Metastatic Liver Carcinoma in the Adrenal Gland (tissue), 2 donors: Measurements from ENCODE around the genes PTPRQ and LIN7A.

DNA sequence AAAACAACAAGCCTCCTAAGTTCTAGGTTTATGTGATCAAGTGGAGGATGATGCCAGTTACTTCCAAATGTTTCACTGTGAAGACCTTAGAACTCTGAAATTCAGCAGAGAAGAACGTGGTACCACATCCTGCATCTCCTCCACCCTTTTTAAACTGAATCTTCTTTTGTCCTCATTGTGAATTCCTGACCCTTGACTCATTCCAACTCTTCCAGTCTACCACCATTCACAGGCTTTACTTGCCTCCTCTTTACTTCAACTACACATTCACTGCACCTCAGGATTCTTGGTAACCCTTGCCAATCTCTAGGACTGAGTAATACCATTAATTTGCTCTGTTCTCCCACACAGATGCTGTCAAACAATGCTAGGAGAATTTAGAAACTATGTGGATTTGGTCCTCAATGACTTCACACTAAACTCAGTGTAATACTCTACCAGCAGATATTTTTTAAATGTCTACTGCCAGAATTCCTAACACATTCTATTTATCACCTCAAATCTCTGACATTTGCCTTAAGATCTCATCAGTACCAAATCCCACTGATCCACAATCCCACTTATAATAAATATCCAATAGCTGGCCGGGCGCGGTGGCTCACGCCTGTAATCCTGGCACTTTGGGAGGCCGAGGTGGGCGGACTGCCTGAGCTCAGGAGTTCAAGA is 37.2 kb downstream of the PPP1R12A start:
- PRO-cap, 2 experiments: no peak in any of the 2 experiments

- PRO-cap, 2 experiments: no peak in any of the 2 experiments
These were observed at the start of gene PTPRQ for GRCh38 chr12:80443655-80444647. Gene PTPRQ (plus strand): TSS chr12:80444235.

DNA sequence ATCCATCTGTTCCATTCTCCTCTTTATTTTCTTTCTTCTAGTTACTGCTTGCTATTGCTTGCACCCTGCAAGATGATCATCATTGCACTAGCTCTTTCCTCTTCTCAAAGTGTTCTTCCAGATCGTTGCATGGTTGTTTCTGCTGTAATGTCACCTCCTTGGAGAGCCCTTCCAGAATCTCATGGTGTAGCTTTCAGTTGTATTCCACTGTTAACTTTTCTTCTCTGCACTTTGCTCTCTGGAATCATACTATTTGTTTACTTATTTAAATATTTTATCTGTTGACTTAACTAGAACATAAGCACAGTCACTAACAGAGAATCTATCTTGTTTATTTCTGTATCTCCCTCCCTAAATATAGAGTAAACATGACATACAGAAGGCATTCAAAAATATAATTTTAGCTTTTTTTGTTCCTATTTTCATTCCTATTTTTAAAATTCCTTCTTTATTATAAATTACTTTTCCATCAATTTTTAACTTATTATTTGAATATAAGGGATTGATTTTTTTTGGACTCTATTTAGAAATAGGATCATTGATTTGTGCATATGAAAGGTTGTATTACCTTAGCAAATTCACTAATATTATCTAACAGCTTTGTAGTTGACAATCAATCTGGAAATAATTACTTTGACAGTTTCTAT is 11.7 kb downstream of the LIN7A start:
- PRO-cap, 2 experiments: peak in 2 of 2 experiments; most common minus-strand start position 183 of the sequence (in 1)

DNA sequence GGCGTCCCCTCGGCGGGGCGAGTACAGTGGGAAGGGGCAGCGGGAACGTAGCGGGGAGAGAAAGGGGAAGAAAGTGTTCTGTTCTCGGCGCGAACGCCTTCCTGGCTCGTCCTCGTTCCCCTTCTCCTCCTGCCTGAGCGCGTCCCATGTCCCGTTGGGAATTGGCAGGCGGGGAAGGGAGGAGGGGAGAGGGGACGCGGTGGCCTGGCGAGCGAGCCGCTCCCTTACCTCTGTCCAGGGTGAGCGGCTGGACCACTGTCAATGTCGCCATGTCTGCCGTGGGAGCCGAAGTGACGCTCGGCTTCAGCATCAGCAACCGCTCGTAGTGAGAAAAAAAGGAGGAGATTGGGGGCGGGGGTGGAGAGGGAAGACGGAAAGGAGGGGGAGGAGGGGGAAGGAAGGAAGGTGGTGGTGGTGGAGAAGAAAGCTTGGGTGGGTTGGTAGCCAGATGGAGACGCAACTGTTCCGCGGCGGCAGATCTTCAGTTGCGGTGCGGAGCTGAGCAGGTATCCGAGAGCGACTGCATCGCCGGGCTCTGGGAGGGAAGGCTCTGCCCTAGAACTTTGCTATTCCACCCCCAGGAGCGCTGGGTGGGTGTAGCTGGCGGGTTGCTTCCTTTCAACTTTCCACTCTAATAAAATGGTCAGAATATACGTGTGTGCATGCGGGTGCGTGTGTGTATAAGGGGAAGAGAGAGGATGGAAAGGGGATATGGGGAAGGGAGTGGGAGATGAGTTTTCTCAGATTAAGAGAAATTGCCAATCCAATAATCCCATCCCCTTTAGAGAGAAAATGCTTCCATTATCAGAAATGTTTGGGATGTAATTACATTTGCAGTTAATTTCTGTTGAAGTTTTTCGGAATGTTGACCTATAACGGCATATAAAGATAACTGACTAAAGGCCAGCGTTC is at the start of gene LIN7A:
Gene LIN7A, minus strand, starts transcription at position 522 of the 912 bp plus-strand sequence.
- PRO-cap, 2 experiments: peak in 2 of 2 experiments; most common plus-strand start position 187 of the sequence (in 1); most common minus-strand start position 522 of the sequence (in 2)

DNA sequence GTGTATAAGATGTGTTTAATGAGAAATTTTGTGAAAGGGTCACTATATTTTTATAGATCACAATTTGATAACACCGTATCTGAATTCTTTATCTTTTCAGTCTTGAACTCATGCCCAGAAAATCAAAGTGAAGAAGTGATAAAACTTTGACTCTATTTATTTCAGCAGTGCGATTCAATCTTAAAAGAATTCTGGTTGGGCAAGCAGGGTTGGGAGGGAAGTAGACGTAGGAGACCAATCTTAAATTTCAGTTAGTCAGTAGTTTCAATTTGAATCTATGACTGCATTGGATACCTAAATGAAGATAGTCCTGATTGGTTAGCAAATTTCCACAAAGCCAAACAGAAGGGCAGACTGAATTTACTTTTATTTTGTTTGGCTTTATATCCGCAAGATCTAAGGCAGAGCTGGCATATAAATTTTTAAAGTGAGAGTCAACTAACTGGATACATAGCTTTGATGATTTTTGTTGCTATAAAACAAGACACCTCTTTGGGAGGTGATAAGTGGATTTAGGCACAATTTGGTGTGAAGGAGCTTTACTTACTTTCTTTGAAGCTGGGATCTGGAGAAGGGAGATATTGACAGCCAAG is 2.6 kb downstream of the ACSS3 start:
- PRO-cap, 2 experiments: peak in 2 of 2 experiments; most common plus-strand start position 363 of the sequence (in 2); most common minus-strand start position 226 of the sequence (in 1)

- PRO-cap, 2 experiments: no peak in any of the 2 experiments
These were observed 177.7 kb downstream of the ACSS3 start for GRCh38 chr12:81255434-81256200.

DNA sequence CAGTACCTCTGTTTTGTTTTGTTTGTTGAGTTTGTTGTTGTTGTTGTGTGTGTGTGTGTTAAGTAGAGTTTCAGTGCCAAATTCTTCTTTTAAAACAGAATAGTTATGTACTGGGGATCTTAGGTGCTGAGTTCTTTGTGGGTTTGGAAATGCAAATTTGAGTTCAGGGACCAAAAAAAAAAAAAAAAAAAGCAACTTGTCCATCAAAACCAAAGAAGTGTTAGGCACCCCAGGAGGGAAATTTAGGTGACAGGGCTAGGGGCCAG is 53.0 kb downstream of the TSPAN19 start:
- PRO-cap, 2 experiments: no peak in any of the 2 experiments

- PRO-cap, 2 experiments: no peak in any of the 2 experiments
These were observed 49.9 kb downstream of the TSPAN19 start for GRCh38 chr12:84986200-84986520.

DNA sequence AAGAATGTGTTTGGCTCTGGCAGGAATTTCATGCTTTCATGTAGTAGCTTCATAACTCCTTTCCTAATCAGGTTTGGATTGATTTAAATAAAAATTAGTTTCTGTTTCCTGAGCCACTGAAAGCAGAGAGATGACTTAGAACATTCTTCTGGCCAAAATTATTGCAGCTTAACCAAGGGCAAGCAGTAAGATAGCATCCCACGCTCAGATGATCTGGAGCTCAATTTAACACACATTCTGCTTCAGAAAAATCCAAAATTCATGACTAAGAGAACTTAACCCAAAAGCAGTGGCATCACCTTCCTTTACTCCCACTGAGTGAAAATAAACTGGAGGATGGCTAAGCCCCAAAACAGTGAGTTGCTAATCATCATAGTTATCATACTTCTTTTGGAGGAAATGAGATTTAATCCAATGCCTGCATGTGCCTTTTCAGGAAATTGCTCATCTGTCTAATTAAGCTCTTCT is 195.5 kb downstream of the DUSP6 start:
- PRO-cap, 2 experiments: no peak in any of the 2 experiments

GRCh38 chr12:89368455-89368807 is 16.1 kb upstream of the DUSP6 start:
- PRO-cap, 2 experiments: no peak in any of the 2 experiments

DNA sequence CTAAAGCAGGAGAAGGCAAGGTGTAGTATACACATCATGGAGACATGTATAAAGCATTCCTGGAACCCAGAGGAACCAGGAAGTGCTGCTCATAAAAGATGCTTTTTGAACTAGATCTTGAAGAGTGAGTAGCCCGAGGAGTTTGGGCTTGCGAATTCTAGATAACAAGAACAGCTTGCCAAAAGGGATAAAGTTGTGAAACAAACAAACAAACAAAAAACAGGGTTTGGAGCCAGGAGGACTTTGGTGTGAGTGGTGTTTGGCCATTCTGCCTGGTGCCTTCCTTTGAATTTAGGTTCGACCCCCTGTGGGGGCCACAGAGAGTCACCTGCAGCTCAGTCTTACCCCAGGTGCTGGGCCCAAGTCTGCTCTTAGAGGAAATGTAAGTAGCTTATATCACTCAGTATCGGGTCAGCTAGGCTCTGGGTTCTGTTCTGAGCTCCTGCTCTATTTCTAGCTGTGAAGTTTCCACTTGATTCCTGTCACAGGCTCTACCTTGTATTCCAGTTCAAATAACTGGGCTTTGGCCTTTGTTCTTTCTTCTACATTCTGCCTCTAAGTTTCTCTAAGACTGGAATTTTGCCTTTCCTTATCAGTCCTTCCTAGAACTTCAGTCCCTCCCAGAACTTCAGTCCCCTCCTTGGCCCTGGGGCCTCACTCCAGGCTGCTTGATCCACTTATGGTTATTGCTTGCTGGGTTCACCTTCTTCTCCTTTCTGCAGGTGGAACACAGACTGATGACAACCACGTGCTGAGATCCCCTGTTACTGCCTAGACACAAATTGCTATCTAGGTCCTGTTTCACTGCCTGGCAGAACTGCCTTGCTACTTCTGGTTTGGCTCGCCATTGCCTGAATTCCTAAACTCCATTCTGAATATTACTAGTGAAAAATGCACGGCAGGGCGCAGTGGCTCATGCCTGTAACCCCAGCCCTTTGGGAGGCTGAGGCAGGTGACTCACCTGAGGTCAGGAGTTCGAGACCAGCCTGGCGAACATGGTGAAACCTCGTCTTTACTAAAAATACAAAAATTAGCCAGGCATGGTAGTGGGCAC is 20.5 kb upstream of the DUSP6 start:
- PRO-cap, 2 experiments: no peak in any of the 2 experiments

- PRO-cap, 2 experiments: peak in 2 of 2 experiments; most common minus-strand start chr12:89383245 (in 1)
These were observed 30.7 kb upstream of the DUSP6 start for GRCh38 chr12:89382971-89383407.

GRCh38 chr12:89448824-89449324 is 75.7 kb downstream of the GALNT4 start:
- PRO-cap, 2 experiments: no peak in any of the 2 experiments

GRCh38 chr12:89453629-89453924 is 71.0 kb downstream of the GALNT4 start:
- PRO-cap, 2 experiments: no peak in any of the 2 experiments

- PRO-cap, 2 experiments: peak in 1 of 2 experiments; most common plus-strand start chr12:89525249 (in 1); most common minus-strand start chr12:89525297 (in 1)
These were observed 619 bp upstream of the GALNT4 start for GRCh38 chr12:89525065-89525764.

DNA sequence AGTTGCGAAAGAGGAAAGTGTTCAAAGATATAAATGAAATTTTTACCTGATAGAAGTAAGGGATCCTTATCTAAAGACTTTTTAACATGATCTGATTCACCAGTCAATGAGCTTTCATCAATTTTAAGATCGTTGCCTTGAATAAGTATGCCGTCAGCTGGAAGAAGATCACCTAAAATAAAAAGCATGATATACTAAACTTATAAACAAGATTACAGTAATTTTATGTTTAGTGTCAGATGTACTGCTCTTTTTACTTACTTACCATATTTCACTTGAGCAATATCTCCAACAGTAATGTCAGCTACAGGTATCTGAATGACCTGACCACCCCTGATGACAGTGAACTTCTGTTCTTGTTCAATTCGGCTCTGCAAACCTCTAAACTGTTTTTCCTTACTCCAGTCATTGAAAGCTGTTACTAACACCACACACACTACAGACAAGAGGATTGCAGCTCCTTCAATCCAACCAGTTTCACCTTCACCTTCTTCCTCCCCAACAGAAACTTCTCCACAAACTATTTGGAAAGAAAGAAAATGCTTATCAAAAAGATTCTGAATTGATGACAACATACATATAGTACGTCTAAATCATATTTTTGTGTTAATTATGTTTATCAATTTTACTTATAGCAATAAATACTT is 73.8 kb downstream of the ATP2B1 start:
- PRO-cap, 2 experiments: no peak in any of the 2 experiments

- PRO-cap, 2 experiments: no peak in any of the 2 experiments
These were observed 7.6 kb downstream of the ATP2B1 start for GRCh38 chr12:89701076-89701473.

GRCh38 chr12:89710544-89711021 is 1.9 kb upstream of the ATP2B1 start:
- PRO-cap, 2 experiments: no peak in any of the 2 experiments

DNA sequence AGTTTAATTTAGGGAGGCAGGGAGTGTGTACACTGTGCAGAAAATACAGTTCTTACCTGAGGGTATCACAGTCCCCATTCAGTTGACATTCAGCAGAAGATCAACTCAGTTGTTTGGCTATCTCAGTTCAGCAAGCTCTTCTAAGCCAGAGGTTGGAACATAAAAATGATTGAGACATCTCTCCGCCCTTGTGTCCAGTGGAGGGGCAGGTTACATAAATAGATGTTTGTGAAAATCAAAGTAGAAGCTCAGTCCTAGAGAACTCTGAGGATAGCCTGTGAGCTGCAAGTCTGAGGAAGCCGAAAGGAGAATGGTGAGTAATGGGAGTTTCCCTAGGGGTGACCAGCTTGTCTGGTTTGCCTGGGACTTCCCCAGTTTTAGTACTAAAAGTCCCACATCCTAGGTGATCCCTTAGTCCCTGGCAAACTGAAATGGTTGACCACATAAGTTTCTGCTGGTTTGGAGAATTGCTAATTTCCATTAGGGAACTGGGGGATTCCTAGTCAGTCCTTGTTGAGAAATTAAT is 251.4 kb upstream of the ATP2B1 start:
- PRO-cap, 2 experiments: no peak in any of the 2 experiments

DNA sequence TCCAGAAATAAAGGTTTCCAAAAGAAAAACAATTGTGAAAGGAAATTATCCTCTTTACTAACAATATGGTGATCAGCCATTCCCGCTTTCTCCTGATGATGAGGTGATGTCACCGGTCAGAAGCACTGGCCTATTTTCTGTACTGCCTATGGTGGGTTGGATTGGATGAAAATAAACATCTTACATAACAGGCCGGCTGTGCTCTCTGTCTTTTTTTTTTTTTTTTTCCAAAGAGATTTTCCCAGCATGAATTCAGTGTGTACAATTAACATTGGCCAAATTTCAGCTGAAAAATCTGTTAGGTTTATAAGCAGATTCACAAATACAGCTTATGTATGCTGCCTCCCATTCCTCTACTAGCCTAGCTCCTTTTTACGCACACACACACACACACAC is 396.2 kb upstream of the DCN start:
- PRO-cap, 2 experiments: no peak in any of the 2 experiments